Zone of skin (tissue), 1 donor: ENCODE data around the gene STK32A.

DNA sequence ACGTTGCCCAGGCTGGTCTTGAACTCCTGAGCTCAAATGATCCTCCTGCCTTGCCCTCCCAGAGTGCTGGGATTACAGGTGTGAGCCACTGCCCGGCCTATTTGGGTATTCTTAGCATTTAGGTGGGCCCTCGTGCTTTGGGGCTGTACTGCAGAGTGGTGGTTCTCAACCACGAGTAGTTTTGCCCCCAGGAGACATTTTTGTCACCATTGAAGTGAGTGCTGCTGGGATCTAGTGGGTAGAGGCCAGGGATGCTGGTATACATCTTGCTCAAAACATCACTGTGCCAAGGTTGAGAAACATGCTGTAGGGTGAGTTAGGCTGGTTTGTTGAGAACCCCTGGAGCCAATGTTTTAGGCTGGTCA, 24.8 kb downstream of the GPR151 start:
- RRBS, result no CpG with 5 or more reads among the region's 4 CpGs

- RRBS, result 3% methylated on average over 22 of the region's 57 CpGs
These were observed at the start of gene STK32A for GRCh38 chr5:147234357-147235212. Gene STK32A (plus strand): TSS chr5:147235026.

GRCh38 chr5:147508822-147509759, 777 bp downstream of the DPYSL3 start:
- RRBS, result 4% methylated on average over 27 of the region's 62 CpGs

GRCh38 chr5:148088023-148088688, 24.4 kb downstream of the SPINK5 start:
- RRBS, result no CpG with 5 or more reads among the region's 4 CpGs

GRCh38 chr5:148089344-148089663, 25.5 kb downstream of the SPINK5 start:
- RRBS, result no CpG with 5 or more reads among the region's 2 CpGs

DNA sequence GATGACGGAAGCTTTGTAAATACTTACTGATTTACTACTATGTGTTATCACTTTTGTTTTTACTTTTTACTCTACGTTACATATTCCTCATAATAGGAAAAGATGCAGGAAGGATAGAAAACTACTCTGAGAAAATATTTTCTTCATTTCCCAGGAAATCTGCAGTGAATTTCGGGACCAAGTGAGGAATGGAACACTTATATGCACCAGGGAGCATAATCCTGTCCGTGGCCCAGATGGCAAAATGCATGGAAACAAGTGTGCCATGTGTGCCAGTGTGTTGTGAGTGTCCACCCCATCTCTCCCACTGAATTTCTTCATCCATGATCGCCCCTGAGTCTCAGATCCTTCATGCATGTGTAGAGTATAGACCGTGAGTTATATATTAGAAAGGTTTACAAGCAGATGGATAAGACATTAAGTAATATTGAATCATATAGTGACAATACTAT, 43.1 kb downstream of the SPINK5 start:
- RRBS, result no CpG with 5 or more reads among the region's 6 CpGs

DNA sequence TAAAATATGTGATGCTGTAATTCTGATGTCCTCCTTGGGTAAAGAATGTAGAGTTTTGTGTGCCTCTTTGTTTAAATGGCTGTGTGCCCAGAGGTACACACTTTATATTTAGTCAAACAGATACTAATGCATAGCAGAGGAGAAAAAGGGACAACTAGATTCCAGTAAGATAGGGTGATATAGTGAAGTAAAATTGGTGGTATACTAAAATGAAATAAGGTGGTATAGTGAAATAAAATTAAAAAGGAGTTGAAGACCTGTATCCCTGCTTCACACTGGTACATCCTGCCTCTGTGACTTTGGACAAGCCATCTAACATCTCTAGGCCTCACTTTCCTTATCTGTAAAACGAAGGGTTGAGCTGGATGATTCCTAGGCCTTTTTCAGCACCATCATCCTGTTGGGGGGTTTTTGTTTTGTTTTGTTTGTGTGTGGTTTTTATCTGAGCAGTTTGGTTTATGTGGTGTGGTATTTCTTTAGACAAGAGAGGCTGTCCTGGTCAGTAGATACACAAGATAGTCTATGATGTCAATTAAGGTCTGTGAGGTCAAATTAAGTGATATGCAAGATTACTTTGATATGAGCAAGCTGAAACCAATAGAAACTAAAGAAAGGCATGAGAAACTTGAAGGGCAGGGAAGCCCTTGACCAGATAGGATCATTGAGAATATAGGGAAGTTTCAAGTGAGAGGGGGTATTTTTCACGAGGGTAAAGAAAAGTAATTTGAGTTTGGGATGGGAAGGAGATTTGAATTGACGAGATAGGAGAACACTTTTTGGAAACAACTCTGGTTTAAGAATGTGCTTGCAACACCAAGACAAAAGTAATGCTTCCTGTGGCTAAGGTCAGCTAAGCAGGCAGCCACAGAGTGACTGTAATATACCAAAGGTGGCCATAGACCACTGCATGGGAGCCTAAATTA, 1.7 kb downstream of the FBXO38 start:
- RRBS, result no CpG with 5 or more reads among the region's 3 CpGs

- RRBS, result no CpG with 5 or more reads among the region's 9 CpGs
These were observed 897 bp upstream of the ADRB2 start for GRCh38 chr5:148825462-148825965.

GRCh38 chr5:148844575-148845348, 18.4 kb downstream of the ADRB2 start:
- RRBS, result no CpG with 5 or more reads among the region's 7 CpGs

DNA sequence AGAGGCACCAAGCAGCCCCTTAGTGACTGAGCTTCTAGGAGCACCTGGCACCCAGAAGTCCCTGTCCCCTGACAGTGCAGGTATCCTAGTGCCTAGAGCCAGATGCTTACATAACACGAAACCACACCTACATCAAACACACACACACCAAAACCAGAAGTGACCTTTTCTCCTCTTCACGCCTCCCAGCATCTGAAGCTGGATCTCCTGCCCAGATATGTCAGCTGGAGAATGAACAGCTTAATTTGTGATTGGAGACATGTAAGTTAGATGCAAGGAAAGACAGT, 89.0 kb downstream of the ADRB2 start:
- RRBS, result no CpG with 5 or more reads among the region's 2 CpGs

DNA sequence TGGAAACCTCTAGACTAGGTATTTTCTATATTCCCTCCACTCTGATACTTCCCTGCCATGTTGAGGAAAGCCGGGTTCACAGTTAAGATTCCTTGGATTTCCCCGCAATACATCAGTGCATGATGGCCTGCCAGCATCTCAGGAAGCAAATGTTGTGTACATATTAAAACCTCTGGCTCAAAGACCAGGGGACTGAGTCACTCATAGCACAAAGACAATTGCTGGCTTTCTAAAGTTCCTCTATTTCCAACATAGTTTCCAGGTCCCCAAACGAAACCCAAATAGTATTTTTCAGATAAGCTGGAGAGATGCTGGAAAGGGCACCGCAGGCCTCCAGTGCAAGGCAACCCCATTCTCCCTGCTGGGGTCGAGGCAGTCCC, 33.0 kb downstream of the ABLIM3 start:
- RRBS, result no CpG with 5 or more reads among the region's 5 CpGs

GRCh38 chr5:149262968-149263487, 8.6 kb upstream of the AFAP1L1 start:
- RRBS, result 30% methylated on average over 3 of the region's 8 CpGs

DNA sequence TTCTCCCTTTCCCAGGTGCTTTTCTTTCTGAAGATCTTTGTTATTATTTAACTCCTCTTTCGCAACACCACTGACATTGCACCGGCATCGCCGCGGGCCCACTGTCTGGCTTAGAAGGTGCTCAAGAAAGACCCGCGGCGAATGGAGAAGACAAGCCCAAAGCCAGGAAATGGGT, 496 bp upstream of the AFAP1L1 start:
- RRBS, result no CpG with 5 or more reads among the region's 8 CpGs

GRCh38 chr5:149320261-149320548, 25.1 kb upstream of the GRPEL2 start:
- RRBS, result no CpG with 5 or more reads among the region's 3 CpGs

- RRBS, result no CpG with 5 or more reads among the region's 2 CpGs
These were observed 726 bp downstream of the IL17B start for GRCh38 chr5:149378327-149378804.

GRCh38 chr5:149406538-149407525, 27.7 kb upstream of the IL17B start:
- RRBS, result no CpG with 5 or more reads among the region's 13 CpGs

DNA sequence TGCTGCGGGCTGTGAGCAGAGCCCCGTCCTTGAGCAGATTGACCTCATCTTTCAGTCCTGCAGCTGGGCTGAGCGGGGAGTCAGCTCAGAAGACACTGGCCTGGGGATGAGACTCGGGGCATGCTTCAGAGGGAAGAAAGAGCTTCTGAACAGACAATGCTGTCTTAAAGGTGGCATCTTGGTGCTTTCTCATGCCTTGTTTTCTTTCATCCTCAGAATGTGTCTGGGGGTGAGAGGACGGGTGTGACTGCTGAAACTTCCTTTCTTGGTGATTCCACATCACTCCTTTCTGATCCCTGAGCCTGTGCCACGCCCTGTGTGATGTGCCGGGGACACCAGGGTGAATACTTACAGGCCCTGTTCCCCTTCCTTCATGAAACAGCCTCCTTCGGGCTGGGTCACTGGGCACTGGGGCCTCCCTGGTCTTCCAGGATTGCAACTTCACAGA, 43.9 kb upstream of the IL17B start:
- RRBS, result no CpG with 5 or more reads among the region's 8 CpGs

DNA sequence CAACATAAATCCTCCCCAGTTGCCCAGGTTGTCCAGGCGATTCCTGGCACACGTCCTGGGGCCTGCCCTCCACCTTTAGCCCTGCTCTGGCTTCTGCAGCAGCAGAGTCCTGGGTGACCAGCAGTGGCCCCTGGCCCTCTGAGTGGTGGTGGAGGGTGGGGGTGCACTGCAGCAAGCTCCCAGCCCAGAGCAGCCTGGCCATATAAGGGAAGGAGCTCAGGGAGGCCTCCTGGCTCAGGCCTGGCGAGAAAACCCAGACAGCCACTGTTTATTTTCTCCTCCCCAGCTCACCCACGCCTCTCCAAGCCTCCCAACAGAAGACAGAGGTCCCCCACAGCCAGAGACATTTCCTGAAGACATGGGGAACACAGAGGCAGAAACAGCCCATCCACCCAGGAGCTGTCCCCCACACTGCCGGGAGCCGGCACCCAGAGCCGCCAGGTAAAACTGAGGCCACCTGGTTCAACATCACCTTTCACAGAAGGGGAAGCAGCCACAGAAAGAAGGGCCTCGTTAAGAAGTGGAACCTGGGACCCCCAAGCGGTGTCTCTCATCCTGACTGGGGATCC, 44.8 kb upstream of the IL17B start:
- RRBS, result no CpG with 5 or more reads among the region's 9 CpGs

DNA sequence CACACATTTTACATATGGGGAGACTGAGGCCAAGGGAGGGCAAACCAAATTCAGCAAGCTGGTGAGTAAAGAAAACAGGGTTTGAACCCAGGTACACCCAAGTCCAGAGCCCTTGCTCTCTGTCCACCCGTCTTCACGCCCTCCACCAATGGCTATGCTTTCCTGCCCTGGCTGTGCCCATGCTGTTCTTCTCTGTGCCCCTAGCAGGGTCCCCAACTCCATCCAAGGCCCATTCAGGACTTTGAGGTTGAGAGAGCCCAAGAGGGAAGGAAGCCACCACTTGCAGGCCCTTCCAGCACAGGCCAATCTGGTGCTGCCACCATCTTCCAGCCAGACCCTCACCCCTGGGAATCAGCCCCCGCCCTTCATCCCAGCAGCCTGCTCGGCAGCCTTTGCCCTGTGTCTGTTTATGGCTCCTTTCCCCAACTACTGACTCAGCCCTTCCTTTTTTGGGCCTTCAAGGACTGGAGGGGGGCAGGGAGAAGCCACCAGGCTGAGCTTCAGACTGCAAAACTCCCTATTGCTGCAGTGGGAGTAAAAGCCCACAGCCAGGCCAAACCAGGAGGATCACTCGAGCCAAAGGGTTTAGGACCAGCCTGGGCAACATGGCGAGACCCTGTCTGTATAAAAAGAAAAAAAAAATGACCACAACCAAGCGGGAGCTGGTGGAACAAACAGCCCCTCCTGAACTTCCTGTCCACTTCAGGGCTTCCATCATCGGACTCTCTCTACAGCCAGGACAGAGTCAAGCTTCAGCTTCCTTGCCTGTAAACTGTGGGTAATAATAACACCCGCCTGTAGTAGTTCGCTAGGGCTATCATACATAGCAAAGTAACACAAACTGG, 85.7 kb upstream of the IL17B start:
- RRBS, result no CpG with 5 or more reads among the region's 10 CpGs

GRCh38 chr5:149605627-149606903, 24.8 kb downstream of the ARHGEF37 start:
- RRBS, result no CpG with 5 or more reads among the region's 14 CpGs